ENCODE measurements around a stretch of chr6.

DNA sequence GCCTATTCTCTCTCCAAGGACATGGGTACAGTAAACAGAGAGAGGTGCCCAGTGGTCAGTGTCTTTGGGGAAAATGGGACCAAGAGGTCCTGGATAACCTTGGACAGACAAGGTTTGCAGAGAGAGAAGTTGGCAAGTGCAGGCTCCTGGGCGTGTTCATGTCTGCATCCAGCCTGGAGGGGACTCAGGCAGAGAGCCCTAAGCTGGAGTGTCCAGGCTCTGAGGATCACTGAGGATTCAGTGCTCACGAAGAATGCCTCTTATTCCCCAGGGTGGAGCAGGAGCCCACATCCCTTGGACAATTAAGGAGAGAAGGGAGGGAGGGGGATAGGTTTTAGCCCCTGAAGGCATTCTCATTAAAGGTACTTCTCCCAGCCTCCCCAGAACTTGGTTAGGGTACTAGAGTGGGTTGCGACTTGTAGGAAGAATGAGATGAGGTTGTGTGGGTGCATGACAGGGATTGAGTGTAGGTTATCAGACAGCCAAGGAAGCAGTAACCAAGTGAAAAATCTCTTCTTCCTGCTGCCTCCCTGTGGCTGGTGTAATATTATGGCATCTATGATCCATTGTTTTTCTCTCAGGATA lies 623 bp downstream of the HLA-DPB1 start:
- PRO-cap, 2 experiments, result no peak in any of the 2 experiments

- PRO-cap, 2 experiments, result no peak in any of the 2 experiments
Measured at GRCh38 chr6:33077671-33078378, 2.0 kb downstream of the HLA-DPB1 start.

DNA sequence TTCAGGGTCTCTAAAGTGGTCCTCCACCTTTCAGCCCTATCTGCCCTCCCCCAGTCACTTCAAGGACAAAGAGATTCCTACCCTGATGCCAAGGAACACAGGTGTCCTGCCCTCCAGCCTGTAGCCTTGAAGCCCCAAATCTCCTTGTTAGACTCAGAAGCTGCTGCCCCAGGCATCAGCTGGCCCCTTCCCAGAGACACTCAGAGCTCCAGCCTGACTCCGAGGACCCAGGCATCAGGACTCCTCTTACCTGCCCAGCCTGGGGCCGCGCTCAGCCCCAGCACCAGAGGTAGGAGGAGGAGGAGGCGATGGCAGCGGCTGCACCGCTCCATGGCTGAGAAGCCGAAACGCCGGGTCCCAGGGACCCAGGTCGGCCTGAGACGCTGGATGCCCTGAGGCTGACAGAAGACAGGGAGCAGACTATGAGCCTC lies 343 bp downstream of the COL11A2 start:
- PRO-cap, 2 experiments, result no peak in any of the 2 experiments

- PRO-cap, 2 experiments, result no peak in any of the 2 experiments
Measured at GRCh38 chr6:33197961-33199023, 2.2 kb downstream of the RXRB start.

DNA sequence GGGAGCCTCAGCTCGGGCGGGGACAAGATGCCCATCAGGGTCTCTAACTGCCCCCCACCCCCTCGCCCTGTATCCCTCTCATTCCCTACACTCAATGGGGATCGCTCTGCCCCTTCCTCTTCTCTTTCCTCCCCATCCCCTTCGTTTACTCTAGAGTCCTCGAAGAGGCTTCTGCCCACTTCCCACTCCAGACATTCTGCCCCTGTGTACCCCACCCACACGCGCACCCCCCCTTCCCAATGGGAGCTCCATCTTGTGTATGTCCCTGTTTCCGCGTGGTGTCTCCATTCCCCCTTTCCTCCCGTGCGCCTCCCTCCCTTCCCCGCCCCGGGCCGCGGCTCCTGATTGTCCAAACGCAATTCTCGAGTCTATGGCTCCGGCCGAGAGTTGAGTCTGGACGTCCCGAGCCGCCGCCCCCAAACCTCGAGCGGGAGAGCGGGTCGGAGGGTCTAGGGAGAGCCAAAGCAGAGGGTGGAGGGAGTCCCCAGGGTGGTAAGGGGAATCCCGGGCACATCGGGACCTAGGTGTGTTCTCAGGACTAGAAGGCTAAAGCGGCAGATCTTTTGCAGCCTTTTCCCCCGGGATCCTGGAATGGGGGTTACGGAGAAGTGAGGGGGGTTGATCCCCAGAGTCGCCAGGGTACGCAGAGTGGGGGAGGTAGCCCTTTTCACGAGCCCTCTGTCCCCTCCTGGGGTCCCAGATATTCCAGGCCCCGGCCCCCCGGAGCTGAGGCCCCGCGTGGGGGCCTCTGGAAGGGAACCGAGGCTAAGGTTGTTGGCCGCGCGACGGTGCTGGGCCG lies 588 bp upstream of the RING1 start:
- PRO-cap, 2 experiments, result peak in 2 of 2 experiments; most common plus-strand start position 371 of the sequence (in 1)

- PRO-cap, 2 experiments, result peak in 2 of 2 experiments; most common plus-strand start chr6:33249534 (in 1); most common minus-strand start chr6:33249165 (in 1)
Measured at GRCh38 chr6:33248864-33249683, 22.6 kb downstream of the VPS52 start.

GRCh38 chr6:33297825-33298040 lies 1.0 kb downstream of the RGL2 start:
- PRO-cap, 2 experiments, result no peak in any of the 2 experiments

DNA sequence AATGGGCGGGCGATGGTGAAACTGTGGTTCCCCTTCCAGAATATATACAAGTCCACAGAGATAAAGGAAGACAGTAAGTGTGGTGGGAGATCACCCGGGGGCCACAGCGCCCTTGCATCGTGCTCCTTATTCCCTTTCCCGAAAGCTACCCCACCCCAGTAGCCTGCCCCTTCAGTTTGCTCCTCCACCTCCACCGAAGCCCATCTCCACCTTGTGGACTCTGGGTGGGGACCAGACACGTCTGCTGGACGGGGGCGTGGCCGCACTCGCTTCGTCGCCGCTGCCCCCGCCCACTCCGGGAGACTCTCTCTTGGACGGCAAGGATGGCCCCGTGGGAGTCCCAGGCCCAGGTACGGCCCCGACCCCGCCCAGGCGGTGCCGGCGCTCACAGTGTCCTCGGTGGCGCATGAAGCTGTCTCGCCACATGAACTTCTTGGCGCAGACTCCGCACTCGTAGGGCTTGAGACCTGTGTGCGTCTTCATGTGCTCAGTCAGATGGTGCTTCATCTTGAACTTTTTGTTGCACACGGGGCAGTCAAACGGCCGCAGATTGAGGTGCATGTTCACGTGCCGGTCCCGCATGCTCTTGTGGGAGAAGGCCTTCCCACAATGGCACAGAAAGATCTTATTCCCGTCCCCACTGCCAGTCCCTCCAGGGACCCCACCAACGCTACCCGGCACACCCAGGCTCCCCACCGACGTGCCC lies 1.1 kb upstream of the TAPBP start:
- PRO-cap, 2 experiments, result peak in 1 of 2 experiments; most common plus-strand start position 300 of the sequence (in 1); most common minus-strand start position 246 of the sequence (in 1)

- PRO-cap, 2 experiments, result peak in 2 of 2 experiments; most common plus-strand start chr6:33577431 (in 2); most common minus-strand start chr6:33577281 (in 2)
Measured at GRCh38 chr6:33576612-33577662, 3.1 kb downstream of the BAK1 start.

- PRO-cap, 2 experiments, result no peak in any of the 2 experiments
Measured at GRCh38 chr6:33592469-33593083, 12.5 kb upstream of the BAK1 start.

GRCh38 chr6:33607801-33608204 lies 13.3 kb upstream of the ITPR3 start:
- PRO-cap, 2 experiments, result no peak in any of the 2 experiments

- PRO-cap, 2 experiments, result no peak in any of the 2 experiments
Measured at GRCh38 chr6:33695194-33696365, 15.9 kb downstream of the UQCC2 start.

- PRO-cap, 2 experiments, result no peak in any of the 2 experiments
Measured at GRCh38 chr6:33704613-33705007, 6.9 kb downstream of the UQCC2 start.

DNA sequence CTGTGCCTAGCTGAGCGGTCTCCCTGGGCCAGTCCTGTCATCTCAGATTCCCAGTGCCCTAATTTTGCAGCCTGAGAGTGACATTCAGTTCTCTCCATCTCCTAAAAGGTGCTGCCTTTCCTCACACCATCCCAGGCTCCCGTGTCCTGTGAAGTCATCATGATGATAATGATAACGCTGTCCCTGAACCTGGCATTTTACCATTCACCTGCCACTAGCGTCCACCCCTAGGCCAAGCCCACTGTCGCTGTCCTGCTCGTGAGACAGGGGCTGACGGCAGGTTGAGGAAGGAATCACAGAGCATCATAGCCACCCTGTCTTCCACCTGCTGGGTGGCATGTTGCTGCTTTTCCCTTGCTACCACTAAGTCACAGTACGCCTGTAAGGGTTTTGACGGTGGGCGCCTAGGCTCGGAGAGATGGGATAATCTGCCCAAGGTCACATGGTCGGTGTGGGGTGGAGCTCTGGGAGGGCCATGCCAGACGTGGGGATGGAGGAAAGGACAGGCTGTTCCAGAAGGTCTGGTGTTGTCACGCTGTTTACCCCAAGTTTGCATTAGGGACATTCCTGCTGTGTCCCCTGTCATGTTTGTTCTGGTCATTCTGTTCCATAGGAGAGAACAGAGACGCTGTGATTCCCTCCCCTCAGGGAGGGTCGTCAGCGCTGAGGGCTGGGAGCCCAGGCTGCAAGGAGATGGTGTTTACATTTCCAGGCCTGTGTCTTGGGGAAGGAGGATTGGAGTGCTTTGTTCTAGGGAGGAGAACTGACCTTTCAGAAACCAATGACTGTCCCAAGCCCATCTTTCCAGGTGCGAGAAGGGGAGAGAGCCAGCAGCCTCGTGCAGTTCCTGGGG lies 16.2 kb downstream of the IP6K3 start:
- PRO-cap, 2 experiments, result no peak in any of the 2 experiments

DNA sequence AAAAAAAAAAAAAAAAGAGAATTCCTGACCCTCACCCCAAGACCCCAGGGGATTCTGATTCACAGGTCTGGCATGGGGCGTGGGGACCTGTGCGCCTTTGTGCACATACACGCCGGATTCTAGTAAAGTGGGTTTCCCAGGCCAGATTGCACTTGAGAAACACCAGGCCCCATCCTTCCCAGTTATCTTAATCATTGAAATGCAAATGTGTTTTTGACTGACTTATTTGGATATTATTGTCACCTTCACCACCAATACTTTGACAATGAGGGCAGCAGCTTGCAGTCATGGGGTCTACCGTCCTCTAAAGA lies 12.5 kb downstream of the IP6K3 start:
- PRO-cap, 2 experiments, result no peak in any of the 2 experiments

GRCh38 chr6:33768560-33769134 lies 20.3 kb downstream of the LEMD2 start:
- PRO-cap, 2 experiments, result no peak in any of the 2 experiments

GRCh38 chr6:33771649-33772329 lies 17.1 kb downstream of the LEMD2 start:
- PRO-cap, 2 experiments, result no peak in any of the 2 experiments

DNA sequence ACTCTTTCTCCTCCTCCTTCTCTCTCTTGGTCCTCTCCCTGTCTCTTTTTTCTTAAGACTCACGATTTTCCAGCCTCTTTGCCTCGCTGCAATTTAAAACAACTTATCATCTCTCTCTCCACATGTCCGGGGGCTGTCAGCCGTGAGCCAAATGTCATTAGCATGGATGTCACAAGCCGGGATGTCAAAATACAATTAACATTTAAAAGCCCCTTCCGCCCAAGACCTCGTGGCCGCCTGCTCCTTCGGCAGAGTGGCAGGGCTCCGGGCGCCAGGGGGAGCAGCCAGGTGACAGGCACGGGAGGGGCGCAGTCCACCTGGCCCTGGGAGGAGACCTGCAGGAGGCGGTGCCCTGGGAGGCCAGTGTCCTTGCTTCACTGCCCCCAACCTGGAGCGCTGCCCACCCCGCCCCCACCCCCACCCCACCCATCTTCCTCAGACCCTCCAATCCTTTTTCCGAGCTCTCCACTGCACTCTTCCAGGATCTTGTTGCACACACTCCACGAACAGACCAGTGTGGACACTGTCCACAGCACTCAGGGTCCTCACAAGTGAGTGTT lies 5.5 kb upstream of the GRM4 start:
- PRO-cap, 2 experiments, result no peak in any of the 2 experiments

DNA sequence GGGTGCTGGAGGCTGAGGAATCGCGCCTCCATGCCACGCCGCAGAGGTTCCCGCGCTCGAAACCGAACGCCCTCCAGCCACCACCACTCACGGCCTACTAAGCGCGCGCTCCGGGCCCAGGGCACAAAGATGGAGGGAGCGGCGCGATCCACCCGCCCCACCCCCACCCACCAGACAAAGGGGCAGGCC lies 1.7 kb upstream of the HMGA1 start:
- PRO-cap, 2 experiments, result no peak in any of the 2 experiments

DNA sequence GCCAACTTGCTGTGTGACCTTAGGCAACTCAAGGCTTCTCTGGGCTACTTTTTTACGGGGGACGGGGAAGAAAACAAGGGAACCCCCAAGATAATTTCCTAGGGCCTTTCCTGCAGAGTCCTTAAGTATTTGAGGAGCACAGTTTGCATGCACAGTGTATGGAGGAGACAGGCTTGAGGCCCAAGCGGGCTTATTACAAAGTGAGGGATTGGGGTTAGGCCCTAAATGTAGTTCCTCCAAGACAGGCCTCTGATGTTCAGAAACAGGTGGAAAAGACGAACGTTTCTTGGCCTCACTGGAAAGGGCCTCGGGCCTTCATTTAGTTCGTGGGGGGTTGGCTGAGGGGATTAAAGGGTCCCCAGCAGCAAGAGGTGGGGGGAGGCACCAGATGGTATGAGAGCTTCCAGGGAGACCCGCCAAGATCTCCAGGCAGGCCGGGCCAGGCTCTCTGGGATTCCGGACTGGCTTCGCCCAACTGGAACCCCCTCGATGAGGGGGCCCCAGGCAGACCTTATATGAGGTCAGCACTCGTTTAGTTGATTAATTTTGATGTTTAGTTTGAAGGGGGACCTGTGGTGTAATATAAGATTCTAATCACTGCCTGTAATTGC lies 1.9 kb downstream of the HMGA1 start:
- PRO-cap, 2 experiments, result no peak in any of the 2 experiments